Measurements from ENCODE around the gene ZNF221.

GRCh38 chr19:43574306-43574810 lies 969 bp downstream of the XRCC1 start:
- RRBS, result no CpG with 5 or more reads among the region's 6 CpGs

DNA sequence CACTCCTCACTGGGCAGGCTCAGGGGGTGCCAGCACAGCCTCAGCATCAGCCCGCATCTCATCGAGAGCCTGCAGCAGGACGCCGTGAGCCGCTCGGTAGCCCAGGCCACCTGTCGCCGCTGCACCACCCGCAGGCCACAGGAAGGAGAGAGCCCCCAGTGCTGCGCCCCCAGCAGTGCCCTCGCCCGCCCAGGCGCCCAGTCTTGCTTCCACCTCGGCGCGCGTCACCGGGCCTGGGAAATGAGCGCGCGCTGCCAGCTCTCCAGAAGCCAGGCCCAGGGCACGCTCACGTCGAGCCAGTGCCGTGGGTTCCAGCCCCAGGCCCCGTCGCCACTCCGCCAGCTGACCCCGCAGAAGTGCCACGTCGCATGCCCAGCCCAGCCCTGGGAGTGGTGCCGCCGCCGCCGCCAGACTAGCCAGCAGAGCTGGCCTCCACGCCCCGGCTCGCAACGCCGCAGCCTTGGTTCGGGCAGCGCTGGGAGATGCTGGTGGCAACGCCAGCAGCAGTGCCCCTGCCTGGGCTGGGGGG lies 3.9 kb downstream of the IRGQ start:
- RRBS, result no CpG with 5 or more reads among the region's 43 CpGs

- RRBS, result no CpG with 5 or more reads among the region's 3 CpGs
Observed at GRCh38 chr19:43600332-43600618, 3.9 kb downstream of the ZNF576 start.

DNA sequence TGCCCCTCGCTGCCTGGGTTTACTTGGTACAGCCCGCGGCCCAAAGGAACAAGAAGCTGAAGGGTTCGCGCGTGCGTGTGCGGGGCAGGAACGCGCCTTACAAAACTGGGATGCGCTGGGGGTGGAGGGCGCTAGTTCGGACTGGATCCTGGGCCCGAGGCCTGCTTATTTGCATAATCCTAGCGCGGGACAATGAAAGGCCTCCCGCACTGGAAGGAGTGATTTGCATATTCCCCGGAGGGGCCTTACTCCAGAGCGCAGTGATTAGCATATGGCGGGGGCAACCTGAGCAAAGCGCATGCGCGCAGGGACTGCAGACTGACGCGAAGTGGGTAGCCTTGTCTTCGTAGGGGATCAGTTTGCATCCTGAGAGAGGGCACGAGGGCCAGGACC lies 334 bp upstream of the ZNF428 start:
- RRBS, result no CpG with 5 or more reads among the region's 27 CpGs

DNA sequence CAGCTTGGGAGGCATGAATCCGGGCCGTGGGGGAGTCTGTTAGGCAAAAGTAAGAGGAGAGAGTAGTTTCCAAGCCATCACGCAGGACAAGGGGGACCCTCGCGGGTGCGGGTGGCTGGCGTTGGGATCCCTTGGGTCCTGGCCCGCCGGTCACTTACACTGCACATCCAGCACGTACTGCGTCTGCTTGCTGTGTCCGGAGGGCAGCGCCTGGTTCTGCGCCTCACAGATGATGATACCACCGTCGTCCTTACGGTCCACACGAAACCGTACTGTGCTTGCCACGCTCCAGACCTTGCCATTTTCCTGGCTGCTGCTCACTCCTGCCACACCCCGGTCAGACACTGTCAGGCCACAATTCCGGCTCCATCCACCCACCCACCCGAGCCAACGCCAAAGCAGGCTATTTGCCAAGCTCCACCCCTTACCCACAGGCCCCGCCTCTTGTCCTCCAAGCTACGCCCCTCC lies 6.6 kb upstream of the ZNF428 start:
- RRBS, result no CpG with 5 or more reads among the region's 26 CpGs

DNA sequence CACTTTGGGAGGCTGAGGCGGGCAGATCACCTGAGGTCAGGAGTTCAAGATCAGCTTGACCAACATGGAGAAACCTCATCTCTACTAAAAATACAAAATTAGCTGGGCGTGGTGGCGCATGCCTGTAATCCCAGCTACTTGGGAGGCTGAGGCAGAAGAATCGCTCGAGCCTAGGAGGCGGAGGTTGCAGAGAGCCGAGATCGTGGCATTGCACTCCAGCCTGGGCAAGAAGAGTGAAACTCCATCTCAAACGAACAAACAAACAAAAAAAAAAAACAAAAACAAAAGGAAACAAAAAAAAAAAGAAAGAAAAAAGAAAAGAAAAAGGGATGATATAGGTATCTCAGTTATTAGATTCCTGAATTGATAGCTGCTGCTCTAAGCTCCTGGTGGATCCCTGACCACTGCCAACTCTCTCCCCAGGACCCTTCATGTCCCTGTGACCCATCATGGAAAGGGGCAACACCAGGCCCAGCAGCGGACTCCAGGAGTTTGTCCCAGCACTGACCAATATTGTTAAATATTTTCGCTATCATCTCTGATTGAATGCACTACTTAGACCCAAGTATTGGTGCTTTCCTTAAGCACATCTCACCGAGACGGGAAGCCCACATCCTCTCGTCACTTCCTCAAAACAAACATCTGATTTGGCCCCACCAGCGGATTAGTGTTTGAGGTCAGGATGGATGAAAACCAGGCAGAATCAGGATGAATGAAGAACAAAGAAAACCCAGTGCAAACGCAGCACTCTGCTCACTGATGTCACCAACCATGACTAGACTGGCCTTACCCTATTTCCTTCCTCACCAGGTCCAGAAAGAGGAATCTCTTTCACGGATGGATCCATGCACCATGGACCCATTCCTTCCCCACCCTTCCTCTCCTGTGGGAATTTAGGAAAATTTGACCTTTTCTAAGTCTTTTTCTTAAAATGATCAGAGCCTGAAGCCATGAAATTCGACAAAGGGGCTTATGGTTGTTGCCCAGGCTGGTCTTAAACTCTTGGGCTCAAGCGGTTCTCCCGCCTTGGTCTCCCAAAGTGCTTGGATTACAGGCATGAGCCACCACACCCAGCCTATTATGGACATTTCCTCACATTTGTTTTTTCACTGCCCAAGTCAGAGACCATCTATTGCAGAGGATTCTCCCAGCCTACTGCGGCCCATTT lies 6.1 kb downstream of the PLAUR start:
- RRBS, result no CpG with 5 or more reads among the region's 21 CpGs

DNA sequence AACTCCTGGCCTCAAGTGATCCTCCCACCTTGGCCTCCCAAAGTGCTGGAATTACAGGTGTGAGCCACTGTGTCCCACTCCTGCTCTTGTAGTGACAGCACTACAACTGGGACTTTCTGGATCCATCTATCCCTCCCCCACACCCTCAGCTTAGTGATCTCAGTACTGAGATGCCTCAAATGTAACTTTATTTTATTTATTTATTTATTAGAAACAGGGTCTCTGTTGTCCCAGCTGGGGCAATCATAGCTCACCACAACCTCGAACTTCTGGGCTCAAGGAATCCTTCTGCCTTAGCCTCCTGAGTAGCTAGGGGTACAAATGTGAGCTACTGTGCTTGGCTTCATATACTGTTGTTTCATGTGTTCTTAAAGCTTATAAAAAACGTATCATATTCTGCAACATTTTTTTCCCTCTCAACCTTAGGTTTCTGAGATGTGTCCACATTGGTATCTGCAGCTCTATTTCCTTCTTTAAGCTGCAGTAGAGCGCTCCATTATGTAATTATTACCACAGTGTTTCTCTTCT lies 4.0 kb downstream of the PLAUR start:
- RRBS, result no CpG with 5 or more reads among the region's 3 CpGs

DNA sequence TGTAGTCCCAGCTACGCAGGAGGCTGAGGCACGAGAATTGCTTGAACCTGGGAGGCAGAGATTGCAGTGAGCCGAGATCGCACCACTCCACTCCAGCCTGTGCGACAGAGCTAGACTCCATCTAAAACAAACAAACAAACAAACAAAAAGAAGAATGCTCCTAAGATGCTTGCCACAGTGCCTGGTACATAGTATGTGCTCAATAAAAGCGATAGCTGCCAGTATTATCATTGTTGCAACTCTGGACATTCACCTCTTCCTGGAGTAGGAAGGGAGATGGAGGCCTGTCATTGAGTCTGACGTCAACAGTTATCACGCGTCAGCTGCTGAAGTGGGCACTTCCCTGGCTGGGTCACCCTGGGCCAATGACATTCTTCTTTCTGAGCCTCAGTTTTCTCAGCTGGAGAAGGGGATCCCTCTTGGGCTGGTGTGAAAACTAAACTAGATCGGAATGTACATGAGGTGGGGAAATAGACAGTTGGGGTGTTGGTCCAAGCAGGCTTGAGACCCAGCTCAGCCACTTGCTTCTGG lies 4.2 kb upstream of the PLAUR start:
- RRBS, result no CpG with 5 or more reads among the region's 10 CpGs

DNA sequence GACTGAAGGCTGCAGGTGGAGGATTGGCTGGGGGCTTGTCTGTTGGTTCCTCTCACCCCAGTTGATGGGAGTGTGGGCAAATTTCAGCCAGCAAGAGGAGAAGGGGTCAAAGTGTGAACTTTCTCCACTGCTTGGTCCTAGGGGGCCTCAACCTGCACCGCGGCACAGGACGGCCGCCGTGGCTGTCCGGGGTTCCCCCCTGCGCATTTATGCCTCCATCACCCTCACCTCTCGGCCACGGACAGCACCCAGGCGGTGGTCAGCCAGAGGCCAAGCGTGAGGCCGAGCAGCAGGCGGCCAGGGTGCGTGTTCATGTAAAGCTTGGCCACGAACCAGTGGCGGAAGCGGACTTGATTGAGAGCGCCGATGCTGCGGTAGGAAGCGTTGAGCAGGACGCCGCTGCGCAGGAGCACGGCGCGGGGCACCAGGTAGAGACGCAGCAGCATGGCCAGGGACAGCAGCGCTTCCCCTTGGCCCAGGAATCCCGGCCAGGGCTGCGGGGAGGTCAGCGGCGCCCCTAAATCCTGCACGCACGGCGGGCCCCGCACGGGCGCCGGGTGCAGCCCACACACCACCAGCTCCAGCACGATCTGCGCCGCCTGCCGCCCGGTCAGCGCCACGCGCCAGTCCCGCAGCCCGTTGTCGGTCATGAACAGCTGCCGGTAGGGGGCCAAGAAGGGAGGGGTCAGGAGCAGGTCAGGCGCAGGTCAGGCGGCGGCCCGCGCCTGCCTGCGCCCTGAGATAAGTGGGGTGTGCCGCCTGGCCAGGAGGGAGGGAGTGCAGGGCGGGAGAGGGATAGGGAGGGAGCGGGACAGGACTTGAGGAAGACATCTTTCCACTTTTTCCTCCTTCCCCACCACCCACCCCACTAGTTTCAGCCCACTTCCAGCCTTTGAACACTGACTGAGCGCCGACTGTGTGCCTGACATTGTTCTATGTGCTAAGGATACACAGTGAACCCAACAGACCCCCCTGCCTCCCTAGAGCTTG lies 6.5 kb downstream of the KCNN4 start:
- RRBS, result 3% methylated on average over 23 of the region's 63 CpGs

- RRBS, result 0% methylated on average over 1 of the region's 7 CpGs
Observed at GRCh38 chr19:43777132-43778128, 3.3 kb downstream of the KCNN4 start.

GRCh38 chr19:43783835-43784953 lies 3.4 kb upstream of the KCNN4 start:
- RRBS, result 86% methylated on average over 3 of the region's 14 CpGs

DNA sequence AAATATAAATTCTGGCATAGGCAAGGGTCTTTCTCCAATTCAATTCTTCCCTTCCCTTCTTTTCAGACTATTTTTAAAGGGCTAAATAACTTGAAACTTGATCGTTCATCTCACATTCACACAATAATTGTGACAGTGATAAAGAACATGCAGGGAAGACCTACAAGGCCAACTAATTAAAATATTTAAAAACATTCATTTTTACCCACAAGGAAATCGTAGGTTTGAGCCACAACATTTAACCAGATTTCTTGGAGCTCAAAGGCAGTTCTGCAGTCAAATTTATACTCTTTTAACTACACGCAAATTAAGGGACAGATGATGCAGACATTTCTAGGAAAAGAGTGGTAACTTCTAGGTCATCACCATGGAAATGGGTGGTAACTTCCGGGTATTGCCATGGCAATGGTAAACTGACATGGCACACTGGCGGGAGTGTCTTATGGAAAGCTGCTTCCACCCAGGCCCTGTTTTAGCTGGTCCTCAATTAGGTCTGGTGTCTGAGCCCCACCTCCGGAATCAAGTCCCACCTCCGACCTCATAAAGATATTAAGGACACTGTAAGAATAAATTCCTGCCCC lies 10.3 kb upstream of the LYPD5 start:
- RRBS, result no CpG with 5 or more reads among the region's 7 CpGs

DNA sequence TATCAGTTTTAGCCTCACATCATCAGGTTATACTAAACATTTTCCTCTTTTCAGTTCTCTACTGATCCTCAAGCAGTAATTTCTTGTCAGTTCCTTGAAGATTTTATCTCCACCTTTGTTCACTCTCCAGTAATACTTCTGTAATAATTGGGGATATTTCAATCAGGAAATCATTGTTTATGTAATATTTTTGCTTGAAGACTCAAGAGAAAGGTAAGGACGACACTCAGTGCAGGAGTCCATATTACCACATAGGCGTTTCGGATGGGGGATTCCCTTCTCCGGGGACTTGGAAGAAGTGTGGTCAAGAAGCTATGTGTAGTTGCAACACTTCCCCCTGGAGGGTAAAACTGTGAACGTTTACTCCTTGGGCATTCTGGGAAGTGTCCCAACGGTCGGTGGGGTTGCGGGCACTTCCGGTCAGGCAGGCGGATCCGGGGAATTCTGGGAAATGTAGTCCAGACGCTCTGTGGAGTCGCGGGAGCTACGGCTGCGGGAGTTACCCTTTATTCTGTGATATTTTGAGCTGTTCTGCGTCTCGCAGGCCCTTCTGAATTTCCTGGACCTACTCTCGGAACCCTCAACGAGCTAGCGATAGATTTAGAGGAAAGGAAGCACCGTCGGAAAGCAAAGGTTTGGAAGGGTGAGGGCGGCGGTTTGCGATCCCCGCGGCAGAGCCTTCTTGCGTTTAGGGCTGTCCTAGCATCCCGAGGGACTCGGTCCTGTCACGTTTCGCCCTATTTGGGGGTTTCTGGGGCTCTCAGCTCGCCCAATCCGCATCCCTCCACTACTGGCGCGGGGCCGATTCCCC lies at the start of gene ZNF221:
Gene ZNF221, plus strand, starts transcription at position 461 of the 811 bp plus-strand sequence.
- RRBS, result no CpG with 5 or more reads among the region's 38 CpGs

DNA sequence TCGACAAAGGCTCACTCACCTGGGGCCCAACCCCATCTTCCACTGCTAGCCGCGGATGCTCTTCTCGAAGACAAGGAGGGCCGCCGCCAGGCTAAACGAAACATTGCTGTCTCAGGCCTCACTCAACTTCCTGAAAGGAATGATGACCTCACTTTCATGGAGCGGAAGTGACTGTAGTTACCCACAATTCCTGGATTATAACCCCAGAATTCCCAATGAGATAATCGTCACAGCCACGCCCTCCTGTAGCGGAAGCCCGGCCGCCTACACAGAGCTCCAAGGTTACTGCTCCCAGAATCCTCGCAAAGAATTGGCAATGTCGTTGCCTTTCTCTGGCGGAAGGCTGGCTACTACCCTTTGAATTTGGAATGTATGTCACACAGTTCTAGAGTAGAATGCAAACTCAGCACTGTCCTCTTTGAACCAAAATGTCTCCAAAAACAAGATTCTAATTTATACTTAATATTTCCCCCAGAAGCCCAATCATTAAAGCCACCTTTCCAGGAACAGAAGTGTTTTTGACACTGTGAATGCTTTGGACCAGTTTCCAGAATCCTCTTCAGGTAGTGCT lies 10.7 kb upstream of the ZNF112 start:
- RRBS, result no CpG with 5 or more reads among the region's 16 CpGs

GRCh38 chr19:44592094-44592841 lies 21.1 kb upstream of the IGSF23 start:
- RRBS, result no CpG with 5 or more reads among the region's 5 CpGs

DNA sequence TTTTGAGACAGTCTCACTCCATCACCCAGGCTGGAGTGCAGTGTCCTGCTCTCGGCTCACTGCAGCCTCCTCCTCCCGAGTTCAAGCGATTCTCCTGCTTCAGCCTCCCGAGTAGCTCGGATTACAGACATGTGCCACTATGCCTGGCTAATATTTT lies 900 bp downstream of the PVR start:
- RRBS, result no CpG with 5 or more reads among the region's 5 CpGs

- RRBS, result no CpG with 5 or more reads among the region's 8 CpGs
Observed at GRCh38 chr19:44723877-44724553, 24.5 kb upstream of the BCL3 start.

DNA sequence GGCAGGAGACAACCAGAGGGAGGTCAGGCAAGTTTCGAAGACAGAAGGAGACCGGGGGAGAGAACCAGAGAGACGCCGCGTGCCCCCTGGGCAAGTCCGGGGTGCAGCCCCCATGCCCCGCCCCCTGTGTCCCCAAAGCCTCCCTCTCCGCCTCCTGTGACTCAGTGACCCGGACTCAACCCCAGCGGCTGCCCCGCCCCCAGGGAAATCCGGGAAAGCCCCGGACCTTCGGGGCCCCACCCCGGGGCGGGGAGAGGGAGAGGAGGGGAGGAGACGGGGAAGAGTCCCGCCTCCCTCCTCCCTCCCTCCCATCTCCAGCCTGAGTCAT lies 1.2 kb upstream of the BCL3 start:
- RRBS, result 3% methylated on average over 8 of the region's 18 CpGs

DNA sequence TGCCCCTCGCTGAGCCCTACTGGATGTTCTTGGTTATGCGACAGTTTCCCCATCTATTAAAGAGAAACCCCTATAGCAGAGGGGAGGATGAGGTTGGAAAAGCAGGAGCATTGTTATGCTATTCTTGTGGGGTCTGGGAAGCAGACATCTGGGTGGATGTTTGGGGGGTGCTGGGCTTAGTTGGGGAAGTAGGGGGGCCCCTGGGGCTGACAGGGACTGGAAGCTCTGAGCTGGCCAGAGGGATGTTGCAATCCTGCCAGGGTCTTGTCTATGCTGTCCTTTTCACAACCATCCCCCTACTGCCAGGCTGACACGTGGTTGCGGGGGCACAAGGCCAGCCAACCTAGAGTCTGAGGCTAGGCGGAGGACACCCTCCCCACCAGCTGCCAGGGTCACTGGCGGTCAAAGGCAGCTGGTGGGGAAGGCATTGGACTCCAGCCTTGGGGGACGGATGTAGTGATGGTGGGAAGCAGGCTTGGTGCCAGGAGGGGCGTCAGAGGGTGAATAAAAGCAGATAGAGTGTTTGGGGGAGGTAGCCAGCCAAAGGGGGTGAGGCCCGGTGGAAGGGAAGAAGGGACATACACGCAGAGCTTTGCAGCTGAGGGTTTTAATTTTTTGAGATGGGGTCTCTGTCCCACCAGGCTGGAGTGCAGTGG lies 1.6 kb upstream of the APOC1 start:
- RRBS, result no CpG with 5 or more reads among the region's 10 CpGs

GRCh38 chr19:44925299-44925866 lies 11.0 kb downstream of the APOC1 start:
- RRBS, result no CpG with 5 or more reads among the region's 7 CpGs

Measured in AG10803 (cell line).